Type B pancreatic cell (in vitro differentiated cells): ENCODE measurements around a stretch of chr4.

GRCh38 chr4:100986075-100986690 is 361.1 kb downstream of the PPP3CA start:
- PRO-cap: no peak

GRCh38 chr4:101125329-101125689 is 222.0 kb downstream of the PPP3CA start:
- PRO-cap: no peak

DNA sequence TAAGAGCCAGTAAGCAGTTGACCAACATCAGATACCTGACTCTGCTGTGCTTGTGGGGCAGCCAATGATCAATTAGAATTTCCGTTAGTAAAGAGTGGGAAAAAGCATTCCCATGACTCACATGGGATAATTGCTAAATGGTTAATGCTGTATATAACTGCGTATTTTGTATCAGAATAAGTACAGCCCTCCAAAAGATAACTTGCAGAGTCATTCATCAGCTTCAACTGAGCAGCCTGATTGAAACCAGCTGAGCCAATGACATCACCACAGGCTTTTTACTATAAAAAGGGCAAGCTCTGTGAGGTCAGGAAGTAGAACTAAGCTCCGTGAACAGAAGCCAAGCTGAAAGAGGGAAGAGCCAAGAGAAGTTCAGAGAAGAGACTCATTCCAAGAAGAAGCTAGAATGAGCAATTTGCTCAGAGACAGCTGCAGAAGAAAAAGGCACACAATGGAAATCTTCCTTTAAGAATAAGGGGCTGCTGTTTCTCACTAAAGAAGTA is 67.9 kb downstream of the PPP3CA start:
- PRO-cap: no peak

DNA sequence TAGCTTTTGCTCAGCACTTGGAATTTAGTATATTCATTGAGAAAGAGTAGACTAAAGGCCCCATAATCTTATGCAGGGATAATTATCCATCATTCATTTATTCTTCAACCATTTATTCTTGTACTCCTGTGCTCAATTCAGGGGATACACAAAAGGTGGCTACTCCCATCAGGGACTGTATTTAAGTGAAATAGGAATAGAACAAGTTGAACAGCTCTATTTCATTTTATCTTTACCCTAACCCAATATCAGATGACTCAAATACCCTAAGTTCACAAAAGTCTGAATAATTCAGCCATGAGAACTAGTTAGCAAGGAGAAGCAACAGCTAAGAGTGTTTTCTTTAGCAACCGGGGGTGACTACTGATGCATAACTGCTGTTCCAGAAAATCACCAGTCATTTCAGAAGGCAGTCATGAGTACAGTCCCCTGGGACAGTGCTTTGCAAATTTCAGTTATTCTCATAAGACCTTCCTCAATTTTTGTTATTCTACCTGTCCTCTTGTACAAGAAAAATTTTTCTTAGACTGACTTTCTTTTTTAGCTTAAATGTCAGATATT is 16.3 kb downstream of the BANK1 start:
- PRO-cap: no peak

- PRO-cap: no peak
These were observed 16.8 kb downstream of the BANK1 start for GRCh38 chr4:101807265-101807819.

GRCh38 chr4:102343662-102344119 is 1.6 kb downstream of the SLC39A8 start:
- PRO-cap: no peak

DNA sequence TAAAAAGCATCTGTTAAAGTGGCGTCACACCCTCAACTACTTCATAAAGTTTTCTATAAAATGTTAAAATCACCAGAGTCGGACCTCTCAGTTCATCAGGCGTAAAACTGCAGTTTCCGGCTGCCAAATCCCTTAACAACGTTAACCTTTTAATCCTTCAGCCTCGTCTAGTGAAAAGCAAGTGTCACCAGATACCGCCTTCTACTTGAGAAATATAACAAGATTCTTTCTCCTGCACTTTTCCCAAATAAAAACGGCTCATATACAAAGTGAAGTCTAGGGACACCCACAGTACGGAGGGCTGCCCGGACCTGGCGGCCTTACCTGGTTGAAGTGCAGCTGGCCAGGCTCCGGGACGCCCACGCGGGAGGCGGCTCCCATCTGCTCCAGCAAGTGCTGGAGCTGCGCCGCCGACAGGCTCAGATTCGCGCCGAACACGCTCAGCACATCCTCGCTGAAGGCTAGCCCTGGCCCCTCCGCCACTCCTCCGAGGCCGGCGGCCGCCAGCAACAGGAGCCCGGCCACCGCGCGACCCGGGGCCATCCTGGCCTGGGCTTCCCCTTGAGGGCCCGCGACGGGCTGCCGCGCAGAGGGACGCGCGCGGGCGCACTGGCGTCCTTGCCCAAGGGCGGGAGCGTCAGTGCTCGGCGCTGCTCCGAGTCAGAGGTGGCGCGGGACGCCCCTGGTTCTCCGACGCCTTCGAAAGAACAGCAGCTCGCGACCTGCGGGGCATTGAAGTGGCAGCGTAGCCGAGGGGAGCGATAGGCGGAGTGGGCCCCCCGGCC is 970 bp downstream of the SLC39A8 start:
- PRO-cap: unidirectional peak, plus-strand start at position 422 of the sequence; bidirectional peak, plus-strand start at position 640 of the sequence, minus-strand start at position 611 of the sequence

DNA sequence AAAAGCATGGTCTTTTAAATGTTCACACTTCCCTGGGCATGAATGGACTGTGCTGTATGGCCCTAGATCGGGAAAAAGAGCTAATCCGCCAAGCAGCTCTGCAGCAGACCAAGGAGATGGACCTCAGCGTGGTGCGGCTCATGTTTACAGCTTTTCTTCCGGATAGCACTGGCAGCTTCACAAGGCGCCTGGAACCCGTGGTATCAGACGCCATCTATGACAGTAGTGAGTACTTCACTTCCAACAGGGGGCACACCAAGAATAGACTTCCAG is 77.6 kb downstream of the NFKB1 start:
- PRO-cap: no peak

- PRO-cap: no peak
These were observed 96.2 kb downstream of the NFKB1 start for GRCh38 chr4:102597317-102597789.

DNA sequence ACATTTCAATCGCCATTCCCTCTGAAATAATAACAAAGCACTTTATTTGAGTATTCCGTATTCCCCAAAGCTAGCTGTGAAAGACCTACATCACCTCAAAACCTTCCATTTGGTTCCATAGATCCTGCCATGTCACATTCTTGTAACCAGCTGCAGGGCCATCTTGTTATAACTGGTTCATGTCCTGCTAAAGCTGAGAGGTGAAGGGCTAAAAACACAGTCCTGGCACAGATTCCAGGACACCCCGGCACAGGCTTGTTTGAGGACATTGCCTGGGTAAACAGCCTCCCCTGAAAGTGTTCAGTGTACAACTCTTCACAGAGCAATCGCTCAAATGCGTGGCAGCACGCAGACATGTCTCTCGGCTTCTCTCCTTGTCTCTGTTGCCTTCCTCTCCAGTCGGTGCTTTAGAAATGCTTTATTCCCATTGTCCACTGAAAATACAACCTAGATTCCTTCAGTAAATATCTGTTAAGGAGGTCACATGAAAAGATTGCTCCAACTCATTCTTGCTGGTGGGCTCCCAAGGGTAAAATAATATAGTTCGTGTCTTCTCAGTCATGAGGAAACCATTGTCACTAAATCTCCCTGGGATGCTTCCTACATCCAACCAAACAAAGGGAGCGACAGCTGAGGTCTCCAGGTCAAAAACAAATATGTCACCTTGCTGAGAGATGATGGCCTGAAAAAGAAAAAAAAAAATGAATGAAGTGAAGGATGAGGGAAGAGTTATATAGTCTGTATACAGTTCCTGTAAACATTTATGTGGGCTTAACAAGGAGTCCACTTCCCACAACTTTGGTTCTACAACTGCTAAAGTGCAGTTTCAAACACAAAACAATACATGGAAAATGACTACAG is 128.9 kb downstream of the MANBA start:
- PRO-cap: no peak

DNA sequence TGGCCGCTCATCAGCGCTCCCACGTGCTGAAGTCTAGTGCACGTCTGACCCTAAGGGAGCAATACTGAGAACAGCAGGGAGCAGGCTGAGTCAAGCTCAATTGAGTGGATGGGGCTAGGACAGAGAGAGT is 928 bp upstream of the UBE2D3 start:
- PRO-cap: bidirectional peak, plus-strand start outside the sequence, minus-strand start at position 75 of the sequence

DNA sequence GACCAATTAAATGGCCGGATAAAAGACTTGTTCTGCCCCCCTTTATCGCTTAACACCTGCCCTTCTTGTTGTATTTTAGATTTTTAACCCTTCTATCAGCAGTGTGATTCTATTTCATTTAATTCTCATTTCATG is 258 bp upstream of the SLC9B2 start:
- PRO-cap: no peak

DNA sequence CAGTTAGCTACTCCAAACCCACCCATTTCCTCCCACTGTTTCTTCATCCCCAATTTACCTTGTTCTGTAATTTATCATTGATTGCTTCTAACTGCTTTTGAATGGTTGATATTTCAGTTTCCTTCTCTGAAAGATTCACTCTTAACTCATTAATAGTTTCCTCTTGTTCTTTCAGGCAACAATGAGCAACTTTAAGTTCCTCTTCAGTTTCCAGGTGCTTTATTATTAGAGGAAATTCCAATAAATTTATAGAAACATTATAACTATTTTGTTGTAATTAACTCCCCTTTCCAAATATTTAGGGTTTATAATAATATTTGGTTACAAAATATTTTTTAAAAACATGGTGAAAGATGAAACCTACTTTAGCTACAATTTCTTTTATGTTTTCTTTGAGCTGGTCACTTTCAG is 45.8 kb upstream of the BDH2 start:
- PRO-cap: no peak

GRCh38 chr4:104128774-104129250 is 365.9 kb downstream of the CXXC4 start:
- PRO-cap: no peak

- PRO-cap: no peak
These were observed 233.6 kb upstream of the CXXC4 start for GRCh38 chr4:104728332-104728697.

DNA sequence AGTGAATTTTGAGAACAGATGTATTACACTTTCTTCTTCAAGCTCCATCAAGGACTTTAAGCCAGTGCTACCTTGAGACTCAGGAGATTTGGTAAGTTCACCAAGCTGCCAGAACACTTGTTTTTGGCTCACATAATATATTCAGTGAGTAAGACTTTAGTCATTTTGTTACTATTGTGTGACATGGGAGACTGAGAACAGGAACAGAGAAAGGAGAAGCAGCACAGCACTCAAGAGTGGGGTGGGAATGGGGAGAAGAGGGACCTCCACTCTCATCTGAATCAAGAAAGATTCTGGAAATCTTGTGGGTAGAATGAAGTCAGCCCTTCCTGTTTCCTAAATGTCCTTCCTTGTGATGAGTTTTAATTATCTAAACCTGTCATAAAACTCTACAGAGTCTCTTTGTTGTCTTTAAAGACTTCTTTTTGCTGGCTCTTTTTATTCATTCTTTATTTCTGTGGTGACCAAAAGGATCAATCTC is 87.3 kb upstream of the TET2 start:
- PRO-cap: no peak

GRCh38 chr4:105087947-105088658 is 58.6 kb upstream of the TET2 start:
- PRO-cap: no peak

DNA sequence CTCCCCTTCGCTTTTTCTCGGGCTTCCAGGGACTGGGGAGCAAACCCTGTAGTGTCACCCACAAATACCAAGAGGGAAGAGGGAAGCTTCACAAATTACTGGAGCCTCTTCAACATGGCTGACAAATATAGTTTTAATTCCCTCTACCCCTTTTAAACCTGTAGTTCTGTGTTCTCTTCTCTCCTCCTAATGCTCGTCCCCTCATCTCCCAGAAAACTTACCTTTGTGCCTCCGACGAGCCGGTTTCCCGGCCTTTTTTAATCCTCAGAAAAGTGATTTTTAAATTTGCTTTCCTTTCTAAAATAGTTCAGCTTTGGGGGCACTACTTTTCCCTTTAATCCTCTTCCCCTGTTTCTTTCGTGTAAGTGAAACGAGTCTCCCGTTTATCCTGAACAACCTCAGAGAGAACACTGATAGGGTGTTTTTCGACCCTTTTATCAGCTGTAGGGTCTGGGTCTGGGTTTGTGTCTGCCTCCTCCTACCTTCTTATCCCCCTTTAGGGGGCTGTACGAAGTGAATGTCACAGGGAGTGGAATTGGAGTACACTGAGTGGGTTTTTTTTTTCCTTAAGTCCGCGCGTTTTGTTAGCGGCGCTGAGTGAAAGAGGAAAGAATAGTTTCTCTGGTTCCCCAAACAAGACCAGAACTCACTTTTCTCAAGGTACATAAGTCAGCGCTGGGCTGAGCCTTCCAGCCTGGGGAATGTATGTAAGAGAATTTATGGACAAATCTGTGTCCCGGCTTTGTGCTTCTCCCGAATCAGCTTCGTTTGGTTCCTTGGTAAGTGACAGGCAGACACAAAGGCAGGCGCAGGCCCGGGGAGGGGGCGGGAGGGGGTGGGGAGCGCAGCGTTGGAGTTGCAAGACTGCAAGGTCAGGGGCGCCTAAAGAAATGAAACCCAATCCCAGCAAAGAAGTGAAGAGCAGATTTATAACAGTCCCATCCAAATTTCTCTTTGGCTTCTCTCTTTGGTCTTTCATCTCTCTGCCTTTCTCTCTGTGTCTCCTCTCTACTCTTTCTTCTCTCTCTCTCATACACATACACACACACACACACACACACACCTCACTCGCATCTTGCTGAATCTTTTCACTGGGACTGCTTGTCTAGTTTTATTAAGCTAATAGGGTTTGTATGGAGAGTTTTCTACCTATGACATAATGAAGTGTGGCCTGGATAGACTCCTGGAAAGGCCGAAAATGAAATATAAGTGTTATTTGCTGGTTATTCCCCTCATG is 763 bp downstream of the TET2 start:
- PRO-cap: no peak

GRCh38 chr4:105707803-105708576 is 499 bp downstream of the INTS12 start:
- PRO-cap: no peak

DNA sequence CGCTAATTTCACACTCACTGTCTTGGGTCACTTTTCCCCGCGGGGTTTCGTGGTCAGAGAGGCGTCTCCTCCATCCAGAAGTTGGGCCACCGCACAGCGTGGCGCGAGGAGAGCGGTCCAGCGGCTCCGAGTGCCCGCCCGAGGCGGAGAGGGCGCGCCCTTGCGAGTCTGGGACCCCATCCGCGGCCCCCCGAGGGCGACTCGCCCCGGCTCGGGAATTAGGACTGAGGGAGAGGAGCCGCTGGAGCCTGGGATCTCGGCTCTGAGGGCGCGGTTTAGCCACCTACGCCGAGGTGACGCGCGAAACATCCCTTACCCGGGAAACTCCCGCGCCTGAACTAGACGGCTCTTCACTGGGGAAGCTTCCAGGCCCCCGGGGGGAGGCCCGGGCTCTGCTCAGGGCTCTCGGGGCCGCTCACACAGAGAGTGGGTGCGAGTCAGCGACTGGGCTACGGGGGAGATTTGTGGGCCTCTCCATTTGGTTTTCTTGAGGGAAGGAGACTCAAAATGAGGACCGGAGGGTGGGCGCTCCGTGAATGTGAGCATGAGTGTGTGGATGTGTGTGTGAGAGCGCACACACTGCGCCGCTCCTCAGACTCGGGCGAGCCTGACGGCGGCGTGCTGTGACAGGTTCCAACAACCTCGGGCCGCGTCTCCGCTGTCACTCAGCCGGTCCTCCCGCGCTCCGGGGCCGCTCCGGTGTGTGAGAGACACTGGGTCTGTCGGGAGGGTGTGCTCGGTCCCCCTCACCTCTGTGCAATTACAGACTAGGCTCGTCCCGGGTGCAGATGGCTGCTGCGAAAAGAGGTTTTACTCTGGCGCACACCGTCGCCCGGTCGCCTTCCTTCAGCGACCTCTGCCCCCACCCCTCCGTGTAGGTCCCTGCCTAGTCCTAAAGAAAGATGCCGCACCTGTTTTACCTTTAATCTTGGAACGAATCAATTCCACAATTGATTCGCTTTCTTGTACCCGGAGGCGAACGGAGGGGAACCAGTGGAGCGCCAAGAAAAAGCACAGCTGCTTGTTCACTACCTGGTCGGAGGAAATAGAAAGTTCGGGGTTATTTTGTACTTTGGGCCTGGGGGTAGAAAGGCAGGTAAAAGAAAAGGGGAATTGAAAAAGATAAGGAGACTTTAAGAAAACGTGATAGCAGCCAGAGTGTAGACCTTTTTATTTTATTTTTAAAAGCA is 885 bp downstream of the NPNT start:
- PRO-cap: bidirectional peak, plus-strand start at position 763 of the sequence, minus-strand start at position 701 of the sequence